Mammary microvascular endothelial cell (primary cell): ENCODE data around the genes H3C15, PRPF3 and MCL1.

GRCh38 chr1:149631497-149631813, 47.8 kb downstream of the PPIAL4C start:
- RAMPAGE, long total RNA = no peak

DNA sequence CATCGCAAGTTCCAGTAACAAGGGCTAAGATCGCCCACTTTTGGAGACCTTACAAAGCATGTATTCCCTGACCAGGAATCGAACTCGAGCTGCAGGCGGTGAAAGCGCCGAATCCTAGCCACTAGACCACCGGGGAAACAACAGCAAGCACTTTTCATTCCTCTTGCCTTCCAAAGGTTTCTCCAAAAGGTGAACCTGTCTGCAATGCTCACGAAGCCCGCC, 89.8 kb upstream of the FCGR1A start:
- RAMPAGE, long total RNA = no peak

DNA sequence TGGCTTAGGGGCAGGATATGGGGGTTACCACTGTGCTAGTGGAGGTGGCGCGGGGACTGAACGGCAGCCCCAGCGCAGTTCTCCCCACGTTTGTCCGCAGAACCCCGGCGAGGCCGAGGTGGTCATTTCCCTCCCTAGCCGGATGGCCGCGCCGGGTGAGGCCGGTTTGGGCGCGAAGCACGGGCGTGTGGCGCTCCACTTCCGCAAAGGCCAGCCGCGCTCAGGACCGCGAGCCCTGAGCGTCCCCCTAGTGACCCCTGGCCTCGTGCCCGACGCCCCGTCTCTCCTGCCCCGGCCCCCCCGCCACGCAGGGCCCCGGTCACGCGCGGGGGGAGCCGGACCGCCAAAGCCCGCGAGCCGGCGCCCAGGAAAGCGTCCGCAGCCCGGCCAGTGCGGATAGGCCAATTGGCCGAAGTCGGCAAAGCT, 860 bp downstream of the H3C14 start:
- RAMPAGE, long total RNA = no peak

DNA sequence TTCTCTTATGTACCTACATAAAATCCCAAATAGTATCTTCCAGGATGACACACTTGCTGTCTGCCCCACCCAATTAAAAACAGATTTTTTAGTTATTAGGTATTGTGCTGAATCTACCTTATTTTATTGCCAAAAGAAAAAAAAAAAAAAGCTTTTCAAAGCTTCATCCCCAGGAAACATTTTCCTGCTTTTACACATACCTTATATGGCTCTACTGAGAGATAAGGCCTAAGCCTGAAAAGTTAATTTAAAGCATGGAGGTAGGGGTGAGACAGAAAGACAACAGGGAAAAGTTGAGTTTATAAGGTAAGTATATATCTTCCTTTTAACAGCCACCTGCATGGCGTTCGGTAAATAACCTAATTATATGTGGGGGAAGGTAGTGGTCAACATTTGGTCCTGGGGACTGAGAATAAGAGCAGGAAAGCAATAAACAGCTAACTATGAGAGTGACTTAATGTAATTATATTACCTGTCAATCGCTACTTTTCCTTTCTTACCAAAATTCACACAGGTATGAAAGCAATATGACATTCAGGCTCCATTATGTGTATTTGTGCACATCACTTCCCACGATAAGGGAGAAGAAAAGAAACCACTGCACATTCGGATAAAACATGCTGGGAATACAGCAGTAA, 2.2 kb upstream of the H2AC18 start:
- RAMPAGE, long total RNA = no peak

- RAMPAGE, long total RNA = no peak
These were observed at the start of gene H3C15 for GRCh38 chr1:149852273-149852776. H3C15 (plus strand) TSS chr1:149852608.

- RAMPAGE, long total RNA = no peak
These were observed 11.8 kb upstream of the OTUD7B start for GRCh38 chr1:150022360-150022765.

GRCh38 chr1:150066855-150067063, 817 bp upstream of the VPS45 start:
- RAMPAGE, long total RNA = no peak

- RAMPAGE, long total RNA = no peak
These were observed 3.8 kb downstream of the PLEKHO1 start for GRCh38 chr1:150153543-150153964.

DNA sequence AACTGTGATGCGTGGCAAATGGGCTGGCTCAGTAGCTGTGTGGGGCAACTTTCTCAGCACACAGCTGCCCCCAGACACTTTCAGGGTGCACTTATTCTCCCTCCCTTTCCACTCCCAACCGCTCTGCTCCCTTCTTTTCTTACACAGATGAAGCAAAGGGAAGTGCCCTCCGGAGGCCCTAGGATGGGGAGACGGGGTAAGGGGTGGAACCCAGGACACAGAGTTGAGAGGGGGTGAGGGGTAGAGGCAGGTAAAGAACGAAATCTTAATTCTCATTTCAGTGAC, 12.8 kb downstream of the PLEKHO1 start:
- RAMPAGE, long total RNA = no peak

DNA sequence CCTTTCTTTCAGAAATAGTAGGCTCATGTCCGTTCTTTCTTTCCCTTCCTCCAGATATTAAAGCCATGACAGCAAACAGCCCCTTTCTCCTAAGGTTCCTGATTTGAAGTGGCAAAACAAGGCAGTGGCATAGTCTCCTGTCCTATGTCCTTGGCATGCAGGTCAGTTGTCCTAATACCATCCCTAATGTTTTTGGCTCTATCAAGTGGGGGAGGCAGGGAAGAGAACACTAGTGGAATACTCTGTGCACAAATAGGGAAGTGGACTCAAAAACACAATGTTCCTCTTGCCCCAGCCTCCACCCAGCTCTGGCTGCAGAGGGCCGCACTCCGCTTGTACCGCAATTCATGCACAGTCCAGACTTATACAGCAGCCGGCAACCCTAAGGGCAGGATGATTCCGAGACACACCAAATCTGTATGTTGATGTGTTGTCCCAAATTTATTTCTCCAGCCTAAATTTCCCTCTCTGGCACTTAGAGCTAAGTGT, 14.5 kb downstream of the PLEKHO1 start:
- RAMPAGE, long total RNA = no peak

DNA sequence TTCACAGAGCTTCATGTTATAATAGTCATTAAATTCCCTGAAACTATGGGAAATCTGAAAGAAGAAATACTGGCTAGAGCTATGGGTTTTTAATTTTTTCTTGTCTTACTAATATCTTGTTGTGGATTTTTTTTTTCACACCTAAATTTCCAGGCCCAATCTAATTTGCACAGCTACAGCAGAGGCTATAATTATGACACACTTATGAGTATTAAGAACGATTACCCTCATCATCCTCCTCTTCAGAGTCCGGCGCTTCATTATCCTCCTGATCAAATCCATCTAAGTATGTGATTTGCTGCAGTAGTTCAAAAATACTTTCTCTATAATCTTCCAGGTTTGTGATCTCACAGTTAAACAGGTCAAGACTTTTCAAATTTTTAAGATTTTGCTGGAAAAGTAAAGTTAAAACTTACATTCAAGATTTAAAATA, 7.0 kb downstream of the ANP32E start:
- RAMPAGE, long total RNA = no peak

DNA sequence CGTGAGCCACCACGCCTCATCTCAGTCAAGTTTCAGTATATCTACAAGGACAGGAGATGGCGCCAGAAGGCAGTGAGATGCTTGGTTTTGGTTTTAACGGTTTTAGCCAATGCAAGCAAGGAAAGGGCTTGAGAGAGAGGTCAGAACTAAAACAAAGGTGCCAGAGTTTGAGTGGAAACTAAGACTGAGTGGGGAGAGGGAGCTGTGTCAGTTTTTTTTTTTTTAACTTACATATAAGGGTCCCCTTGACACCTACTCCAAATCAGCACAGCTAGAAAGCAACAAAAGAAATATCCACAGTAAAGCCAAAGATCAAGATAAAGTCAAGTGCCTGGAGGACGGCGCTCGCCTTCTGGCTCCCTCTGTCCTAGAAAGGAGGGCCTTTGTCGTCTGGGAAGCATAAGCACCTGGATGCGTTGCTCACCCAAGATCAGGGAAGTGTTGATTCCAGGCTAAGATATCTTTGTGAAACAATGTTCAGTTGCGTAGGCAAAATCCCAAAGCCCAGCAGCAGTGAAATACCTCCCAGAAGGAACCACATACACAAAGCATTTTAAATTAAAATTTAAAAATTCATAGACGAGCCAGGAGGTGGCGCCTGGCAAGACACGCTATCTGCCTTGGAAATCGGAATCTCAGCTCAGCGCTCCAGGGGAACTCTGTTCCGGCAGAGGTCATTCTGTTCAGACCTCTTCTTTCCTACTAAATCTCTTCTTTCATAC, 1.9 kb upstream of the CA14 start:
- RAMPAGE, long total RNA = no peak

GRCh38 chr1:150256300-150257333, 957 bp upstream of the CA14 start:
- RAMPAGE, long total RNA = no peak

DNA sequence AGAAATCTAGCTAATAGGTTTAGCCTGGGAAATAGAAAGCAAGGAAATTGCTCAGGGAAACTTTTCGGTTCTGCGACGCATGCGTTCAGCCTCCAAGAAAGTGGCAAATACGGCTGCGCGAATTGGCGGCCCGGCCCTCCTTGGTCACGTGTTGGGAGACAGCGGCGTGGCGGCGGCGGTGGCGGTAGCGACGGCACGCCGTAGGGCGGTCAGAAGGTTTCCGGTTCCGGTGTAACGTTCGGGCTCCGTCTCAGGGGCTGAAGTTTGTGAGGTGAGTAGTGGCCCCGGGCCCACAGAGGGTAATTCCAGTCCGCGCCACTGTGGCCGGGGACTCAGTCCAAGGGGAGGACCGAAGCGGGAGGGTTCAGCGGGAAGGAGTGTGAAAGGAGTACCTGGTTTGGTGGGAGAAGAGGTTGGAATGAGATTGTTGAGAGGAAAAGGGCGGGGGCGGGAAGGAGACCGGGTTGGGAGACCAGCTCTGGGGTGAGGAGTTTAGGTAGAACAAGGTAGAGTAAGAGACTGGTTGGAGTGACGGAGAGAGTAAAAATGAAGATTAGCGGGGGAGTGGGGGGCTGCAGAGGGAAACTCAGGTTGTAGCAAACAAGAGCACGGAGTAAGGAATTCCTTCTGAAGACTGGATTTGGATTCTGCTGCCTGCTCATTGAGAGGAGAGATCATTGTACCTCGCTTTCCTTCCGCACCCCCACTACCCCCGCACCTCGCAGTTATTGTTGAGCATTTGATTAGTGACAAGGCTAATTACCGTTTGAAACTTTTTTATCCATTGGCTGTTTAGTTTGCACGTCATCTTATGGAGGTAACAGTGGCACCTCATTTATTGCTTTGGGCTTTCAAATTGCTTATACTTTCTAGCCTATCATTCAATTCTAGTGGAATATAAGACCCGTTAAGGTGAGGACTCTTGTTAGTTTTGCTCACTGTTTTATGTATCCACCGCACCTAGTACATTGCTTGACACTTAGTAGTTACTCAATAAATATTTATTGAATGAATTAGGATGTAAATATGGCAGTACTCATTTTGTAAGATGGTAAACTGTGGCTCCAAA, at the start of gene PRPF3:
TSS of gene PRPF3 (plus strand) at position 212 of the 1,069 bp plus-strand sequence.
- RAMPAGE, long total RNA = start-site peak on the plus strand centred at position 241 of the sequence, 58 bp wide, 435 and 236 reads in 2 replicates

DNA sequence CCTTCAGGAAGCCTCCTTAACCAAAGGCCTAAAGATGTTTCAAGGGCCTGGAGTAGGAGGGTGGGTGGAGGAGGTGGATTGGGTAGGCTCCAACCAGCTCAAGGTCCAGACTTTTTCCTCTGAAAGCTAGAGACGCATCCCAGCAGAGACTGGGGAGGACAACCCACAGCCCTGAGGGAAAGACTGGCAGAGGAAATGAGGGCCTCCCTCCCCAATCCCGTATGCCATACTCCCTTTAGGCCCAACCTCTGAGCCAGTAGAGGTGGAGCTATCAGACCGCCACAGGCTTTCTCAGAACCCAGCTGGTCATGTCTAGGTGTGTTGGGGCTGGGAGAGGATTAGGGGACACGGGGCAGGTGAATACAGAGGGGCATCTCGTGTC, 1.1 kb downstream of the ECM1 start:
- RAMPAGE, long total RNA = no peak

- RAMPAGE, long total RNA = no peak
These were observed 5.6 kb upstream of the ADAMTSL4 start for GRCh38 chr1:150543475-150544206.

DNA sequence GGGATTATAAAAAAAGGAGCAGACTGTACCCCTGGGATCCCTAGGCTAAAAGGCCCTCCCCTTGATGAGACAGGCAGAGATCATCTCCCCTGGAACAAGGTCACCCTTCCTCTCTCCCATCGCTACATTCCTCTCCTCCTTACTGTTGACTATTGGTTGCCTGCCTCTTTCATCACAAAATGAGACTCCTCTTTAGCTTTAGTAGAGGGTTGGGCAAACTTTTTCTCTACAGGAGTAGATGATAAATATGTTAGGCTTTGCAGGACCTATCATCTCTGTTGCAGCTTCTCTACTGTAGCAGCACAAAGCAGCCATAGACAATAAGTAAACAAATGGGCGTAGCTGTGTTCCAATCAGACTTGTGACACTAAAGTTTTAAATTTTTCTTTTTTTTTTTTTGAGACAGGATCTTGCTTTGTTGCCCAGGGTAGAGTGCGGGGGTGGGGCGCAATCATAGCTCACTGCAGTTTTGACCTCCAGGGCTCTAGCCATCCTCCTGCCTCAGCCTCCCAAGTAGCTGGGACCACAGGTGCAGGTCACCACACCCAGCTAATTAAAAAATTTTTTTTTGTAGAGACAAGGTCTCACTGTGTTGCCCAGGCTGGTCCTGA, 15.0 kb downstream of the ADAMTSL4 start:
- RAMPAGE, long total RNA = no peak

GRCh38 chr1:150574870-150575559, 4.4 kb downstream of the MCL1 start:
- RAMPAGE, long total RNA = no peak

DNA sequence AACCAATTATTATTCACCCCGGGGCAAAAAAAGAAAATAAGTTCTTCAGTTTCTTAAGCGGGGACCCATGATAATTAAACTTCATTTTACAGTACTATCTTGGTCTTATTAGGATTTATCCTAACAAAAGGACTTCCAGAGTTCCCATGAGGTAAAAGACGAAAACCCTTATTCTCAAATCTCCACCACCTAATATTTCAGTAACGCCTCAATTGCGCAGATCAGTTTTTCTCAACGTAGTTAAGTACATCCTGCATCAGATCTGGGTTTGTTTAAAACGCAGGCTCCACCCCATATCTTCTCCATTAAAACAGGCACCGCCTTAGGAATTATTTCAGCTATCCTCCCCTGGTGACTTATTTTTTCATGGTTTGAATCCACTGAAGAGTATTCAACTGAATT, 1.8 kb downstream of the MCL1 start:
- RAMPAGE, long total RNA = no peak

GRCh38 chr1:150579463-150579723, at the start of gene MCL1:
MCL1 (minus strand) TSS chr1:150579610.
- RAMPAGE, long total RNA = no peak